ENCODE results near the gene HRH2.

DNA sequence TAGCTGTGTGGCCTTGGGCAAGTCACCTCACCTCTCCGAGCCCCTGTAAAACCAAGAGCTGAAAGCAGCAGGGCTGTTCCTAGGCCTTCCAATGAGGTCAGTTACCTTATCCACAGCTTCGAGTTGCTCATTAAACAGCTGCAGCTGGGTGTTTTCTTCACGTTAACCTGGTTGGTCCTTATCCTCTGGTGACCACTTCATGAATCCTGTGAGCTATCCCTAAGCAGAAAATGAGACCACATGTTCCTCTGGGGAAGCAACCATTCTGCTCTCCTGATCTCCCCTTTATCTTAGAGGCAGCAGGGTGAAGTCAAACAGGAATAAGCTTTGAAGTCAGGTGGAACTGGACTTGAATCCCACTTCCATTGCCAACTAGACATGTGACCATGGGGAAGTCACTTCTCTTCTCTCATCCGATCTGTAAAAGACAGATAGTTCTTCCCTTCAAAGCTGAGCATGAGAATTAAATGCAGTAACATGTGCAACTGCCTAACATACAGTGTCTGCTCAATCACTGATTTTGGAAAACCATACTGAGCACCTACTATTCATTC, 111.5 kb upstream of the BOD1 start:
CAGE:
- cytosol, long polyA minus RNA = no peak
- cytosol, long polyA plus RNA = no peak
- long polyA plus RNA = no peak
- nucleus, long polyA minus RNA = no peak
- nucleus, long polyA plus RNA = no peak

DNA sequence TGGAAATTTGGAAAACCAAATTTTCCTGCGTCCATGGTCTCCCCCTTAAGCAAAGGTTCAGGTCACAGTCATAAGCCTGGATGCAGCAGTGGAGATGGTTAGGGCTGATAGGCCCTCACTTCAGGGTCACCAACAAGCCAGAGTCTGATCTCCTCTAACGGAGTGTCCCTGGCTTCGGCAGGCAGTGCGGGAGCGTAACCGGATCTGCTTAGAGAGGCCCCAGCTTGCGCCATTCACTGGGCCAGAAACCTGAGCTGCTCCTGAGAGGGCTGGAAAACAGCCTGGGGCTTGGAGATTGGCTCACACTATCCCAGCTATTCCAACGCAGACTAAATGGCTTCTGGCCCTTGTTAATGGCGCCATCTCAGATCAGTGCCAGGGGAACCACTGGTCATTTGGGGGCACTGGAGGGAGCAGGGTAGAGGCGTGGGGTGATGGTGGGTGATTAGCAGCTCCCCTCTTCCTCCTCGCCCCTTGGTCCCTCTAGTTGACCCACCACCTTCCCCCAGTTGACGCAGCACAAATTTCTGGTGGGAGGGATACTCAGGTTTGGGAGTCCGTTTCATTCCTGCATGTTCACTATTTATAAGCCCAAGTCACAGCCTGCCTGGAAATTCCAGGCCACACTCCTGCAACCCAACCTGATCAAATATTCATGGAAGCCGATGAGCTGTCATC, 134.7 kb upstream of the CPEB4 start:
CAGE:
- cytosol, long polyA minus RNA = no peak
- cytosol, long polyA plus RNA = no peak
- long polyA plus RNA = no peak
- nucleus, long polyA minus RNA = no peak
- nucleus, long polyA plus RNA = no peak

DNA sequence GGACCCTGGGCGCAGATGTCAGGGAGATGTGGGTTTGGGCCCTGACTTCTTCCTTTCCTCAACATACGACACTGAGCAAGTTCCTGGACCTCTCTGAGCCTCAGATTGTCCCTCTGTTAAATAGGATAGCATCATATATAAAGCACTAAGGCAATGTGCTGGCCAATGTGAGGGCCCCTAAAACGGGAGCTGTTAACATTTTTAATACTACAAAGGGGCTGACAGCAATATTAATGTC, 120.9 kb upstream of the CPEB4 start:
CAGE:
- cytosol, long polyA minus RNA = no peak
- cytosol, long polyA plus RNA = no peak
- long polyA plus RNA = no peak
- nucleus, long polyA minus RNA = no peak
- nucleus, long polyA plus RNA = no peak

CAGE:
- cytosol, long polyA minus RNA = no peak
- cytosol, long polyA plus RNA = no peak
- long polyA plus RNA = no peak
- nucleus, long polyA minus RNA = no peak
- nucleus, long polyA plus RNA = no peak
Observed at GRCh38 chr5:173855440-173856110, 32.6 kb upstream of the CPEB4 start.

DNA sequence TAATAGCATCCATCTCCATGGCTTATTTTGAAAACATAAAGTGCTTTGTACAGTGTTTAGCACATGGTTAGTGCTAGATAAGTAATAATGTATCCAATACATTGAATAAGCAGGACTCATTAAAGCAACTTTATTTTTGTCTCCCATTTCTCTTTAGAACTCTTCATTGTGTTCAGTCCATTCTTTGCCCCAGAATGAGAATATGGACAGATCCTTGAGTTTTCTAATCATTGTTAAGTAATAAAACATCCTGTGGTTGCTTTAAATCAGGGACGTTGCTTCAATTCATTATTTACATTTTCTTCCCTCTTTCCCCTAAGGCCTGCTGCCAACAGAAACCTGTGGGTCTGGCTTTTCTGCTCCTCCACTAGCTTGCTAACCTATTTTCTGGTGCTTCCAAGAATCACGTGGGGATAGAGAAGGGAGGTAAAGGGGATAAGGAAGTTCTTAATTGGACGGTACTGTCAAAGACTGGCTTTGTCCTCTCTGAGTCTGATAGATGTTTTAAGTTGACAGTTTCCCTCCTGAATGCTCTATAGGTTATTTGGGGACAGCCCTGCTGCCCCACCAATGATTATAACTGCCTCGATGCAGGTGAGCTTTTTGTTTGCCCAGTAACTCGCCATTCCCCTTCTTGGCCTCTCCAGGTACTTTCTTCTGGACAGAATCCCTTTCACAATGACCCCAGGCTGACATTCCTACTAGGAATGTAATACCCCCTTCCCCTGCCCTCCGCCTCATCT, 20.1 kb upstream of the CPEB4 start:
CAGE:
- cytosol, long polyA minus RNA = no peak
- cytosol, long polyA plus RNA = no peak
- long polyA plus RNA = no peak
- nucleus, long polyA minus RNA = no peak
- nucleus, long polyA plus RNA = no peak

GRCh38 chr5:173878114-173878626, 10.0 kb upstream of the CPEB4 start:
CAGE:
- cytosol, long polyA minus RNA = no peak
- cytosol, long polyA plus RNA = no peak
- long polyA plus RNA = no peak
- nucleus, long polyA minus RNA = no peak
- nucleus, long polyA plus RNA = no peak

DNA sequence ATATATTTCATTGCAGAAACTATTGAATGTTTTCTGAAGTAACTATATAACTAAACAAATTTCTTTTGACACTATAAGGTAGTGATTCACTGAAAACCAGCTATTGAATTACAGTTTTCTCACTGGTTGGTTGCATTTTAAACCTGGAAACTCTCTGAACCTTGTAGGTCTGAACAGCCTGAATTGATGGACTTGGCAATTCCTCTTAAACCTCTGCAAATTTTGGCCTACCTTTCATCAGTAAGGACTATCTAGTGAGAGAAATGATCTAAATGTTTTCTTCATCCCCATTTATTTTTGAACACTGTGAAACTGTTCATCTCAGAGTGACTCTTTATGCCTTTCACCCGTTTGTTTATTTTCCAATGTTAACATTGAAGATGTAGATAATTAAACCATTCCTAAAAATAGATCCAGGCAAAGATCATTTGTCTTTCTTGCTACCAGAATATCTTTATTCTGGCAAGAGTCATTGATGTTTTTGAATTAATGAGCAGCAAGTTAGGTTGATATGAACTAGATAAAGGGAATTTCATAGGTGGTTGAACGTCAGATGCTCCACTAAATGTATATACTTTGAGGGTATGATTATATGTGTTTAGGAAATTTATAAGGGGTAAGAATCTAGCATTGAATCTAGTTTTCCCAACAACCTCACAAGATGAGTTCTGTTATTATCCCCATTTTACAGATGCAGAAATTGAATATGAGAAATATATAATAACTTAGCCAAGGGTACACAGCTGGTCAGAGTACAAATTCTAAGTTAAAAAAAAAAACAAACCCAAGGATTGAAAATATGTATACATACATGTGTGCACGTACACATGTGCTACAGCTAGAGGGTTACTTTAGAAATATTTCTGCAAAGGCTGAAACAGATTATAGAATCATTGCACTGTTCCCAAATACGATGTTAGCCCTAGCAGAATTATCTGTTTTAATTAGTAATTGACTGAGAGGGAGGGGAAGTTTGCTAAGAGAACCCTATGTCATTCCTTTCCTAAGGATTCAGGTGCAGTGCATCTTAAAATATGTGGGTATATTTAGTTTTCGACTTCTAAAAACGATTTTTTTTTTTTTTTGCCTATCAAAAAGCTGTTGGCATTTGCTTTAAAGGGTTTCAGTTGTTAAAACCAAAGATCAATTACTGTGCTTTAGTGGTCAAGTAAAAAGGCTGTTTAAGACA, 3.5 kb downstream of the CPEB4 start:
CAGE:
- cytosol, long polyA minus RNA = no peak
- cytosol, long polyA plus RNA = no peak
- long polyA plus RNA = no peak
- nucleus, long polyA minus RNA = no peak
- nucleus, long polyA plus RNA = no peak

DNA sequence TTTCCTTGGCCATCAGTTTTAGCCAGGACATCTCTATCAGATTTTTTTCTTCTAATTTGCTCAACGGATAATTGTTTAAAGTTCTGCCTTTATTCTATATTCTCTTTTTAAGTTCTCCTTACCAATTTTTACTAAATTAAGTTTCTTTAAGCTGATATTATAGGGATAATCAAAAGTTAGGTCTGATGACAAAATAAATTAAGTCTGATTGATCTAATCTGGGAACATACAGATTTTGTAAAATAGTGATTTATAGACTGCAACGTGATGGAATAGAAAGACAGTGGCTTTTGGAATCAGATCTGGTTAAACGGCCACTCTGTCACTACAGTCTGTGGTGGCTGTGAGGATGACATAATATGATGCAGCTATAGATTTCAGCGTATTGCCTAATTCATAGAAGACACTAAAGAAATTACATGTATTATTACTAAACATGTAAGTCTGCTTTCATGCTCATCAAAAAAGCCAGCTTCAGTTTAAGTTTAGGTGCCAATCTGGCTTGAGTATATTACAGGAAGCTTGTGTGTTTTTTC, 25.5 kb downstream of the CPEB4 start:
CAGE:
- cytosol, long polyA minus RNA = no peak
- cytosol, long polyA plus RNA = no peak
- long polyA plus RNA = no peak
- nucleus, long polyA minus RNA = no peak
- nucleus, long polyA plus RNA = no peak

GRCh38 chr5:173928232-173928707, 40.1 kb downstream of the CPEB4 start:
CAGE:
- cytosol, long polyA minus RNA = no peak
- cytosol, long polyA plus RNA = no peak
- long polyA plus RNA = no peak
- nucleus, long polyA minus RNA = no peak
- nucleus, long polyA plus RNA = no peak

DNA sequence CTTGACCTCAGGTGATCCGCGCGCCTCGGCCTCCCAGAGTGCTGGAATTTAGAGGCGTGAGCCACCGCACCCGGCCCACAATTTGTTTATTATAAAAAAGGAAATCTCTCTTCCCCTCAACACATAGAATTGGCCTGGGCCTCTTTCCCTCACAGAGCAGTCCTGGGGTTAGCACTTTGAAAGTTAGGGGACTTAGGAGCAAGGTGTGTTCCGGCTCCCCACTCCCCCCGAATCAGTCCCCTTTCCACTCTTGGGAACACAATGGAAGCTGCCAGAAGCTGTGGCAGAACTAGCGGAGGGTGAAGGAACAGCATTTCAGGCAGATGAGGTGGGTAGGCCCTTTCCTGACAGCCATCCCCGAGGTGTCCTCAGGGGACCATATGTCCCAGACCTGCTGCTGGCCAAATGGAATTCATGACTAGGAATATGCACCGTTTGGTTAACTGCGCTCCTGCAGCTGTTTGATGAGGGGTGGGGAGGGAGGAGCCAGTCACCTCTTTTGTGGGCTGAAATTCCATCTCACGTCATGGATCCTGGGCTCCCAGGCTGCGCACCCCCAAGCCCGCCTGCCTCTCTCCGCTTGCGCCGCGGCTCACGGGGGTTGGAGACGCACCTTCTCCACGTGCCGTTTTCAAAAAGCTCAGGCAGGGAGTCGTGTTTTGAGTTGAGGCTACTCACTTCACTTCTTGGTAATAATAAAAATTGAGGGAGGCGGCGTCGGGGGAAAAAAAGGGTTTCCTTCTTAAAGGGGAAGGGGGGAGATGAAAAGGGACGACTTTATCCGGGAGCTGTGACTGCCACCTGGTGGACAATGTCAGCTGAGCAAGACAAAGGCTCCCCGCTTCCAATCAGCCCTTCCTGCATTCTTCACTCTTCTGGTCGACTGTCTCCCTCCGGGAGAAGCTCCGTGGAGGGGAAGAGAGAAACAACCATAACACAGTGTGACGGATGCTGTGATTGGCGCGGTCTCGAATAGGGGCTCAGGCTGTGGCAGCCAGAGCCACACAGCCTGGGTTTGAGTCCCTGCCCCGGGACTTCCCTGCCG, 16.1 kb upstream of the C5orf47 start:
CAGE:
- cytosol, long polyA minus RNA = no peak
- cytosol, long polyA plus RNA = no peak
- long polyA plus RNA = no peak
- nucleus, long polyA minus RNA = no peak
- nucleus, long polyA plus RNA = no peak

DNA sequence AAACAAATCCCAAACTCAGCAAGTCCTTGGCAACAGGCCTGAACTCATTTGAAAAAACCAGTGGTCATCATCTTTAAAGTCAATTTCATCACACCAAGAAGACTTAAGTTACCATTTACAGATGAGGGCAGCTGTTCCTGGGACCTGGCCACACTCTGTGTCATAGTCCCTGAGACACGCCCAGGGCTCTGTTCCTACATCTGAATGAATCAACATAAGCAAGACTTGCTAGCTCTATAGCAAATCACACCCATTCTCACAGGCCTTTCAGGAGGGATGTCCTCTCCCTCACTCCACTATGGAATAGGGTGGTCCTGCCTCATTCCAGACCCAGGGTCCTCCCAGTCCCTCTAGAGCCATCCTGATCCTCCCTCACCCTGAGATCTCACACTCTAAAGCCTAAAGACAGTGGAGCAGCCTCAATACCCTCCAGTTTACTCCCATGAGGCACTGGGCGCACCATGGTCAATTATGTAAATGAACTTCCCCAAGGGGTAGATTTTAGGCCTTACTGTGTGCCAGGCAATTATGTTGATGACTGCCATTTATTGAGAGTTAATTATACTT, 142.9 kb downstream of the NSG2 start:
CAGE:
- cytosol, long polyA minus RNA = no peak
- cytosol, long polyA plus RNA = no peak
- long polyA plus RNA = no peak
- nucleus, long polyA minus RNA = no peak
- nucleus, long polyA plus RNA = no peak

CAGE:
- cytosol, long polyA minus RNA = no peak
- cytosol, long polyA plus RNA = no peak
- long polyA plus RNA = no peak
- nucleus, long polyA minus RNA = no peak
- nucleus, long polyA plus RNA = no peak
Observed at GRCh38 chr5:174336007-174336429, 290.5 kb downstream of the NSG2 start.

DNA sequence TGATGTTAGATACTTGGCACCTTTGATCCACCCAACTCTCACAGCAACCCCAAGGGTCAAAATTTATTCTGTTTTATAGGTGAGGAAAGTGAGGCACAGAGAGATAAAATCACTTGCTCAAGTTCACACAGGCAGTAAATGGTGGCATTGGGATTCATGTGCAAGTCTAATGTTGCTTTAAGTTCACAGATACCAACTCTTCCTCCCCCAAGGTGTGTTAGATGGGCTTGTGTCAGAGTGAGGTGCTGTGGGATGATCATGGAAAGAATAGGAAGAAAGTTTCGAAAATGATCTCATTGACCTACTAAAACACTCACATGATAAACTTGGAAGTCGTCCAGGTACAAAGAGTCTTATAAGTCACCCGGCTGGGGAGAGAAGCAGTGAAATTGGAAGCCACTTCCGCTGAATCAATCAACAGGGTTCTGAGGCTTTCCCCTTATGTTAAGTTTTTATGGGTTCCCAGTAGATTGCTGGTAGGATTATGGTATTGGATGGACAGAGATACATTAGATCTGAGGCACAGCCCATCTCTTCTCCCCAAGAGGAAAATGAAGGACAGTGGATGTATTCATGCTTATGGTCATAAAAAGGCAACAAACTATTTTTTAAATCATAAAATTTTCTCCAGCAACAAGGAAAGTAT, 218.8 kb upstream of the MSX2 start:
CAGE:
- cytosol, long polyA minus RNA = no peak
- cytosol, long polyA plus RNA = no peak
- long polyA plus RNA = no peak
- nucleus, long polyA minus RNA = no peak
- nucleus, long polyA plus RNA = no peak

GRCh38 chr5:174636122-174636588, 88.2 kb upstream of the MSX2 start:
CAGE:
- cytosol, long polyA minus RNA = no peak
- cytosol, long polyA plus RNA = no peak
- long polyA plus RNA = no peak
- nucleus, long polyA minus RNA = no peak
- nucleus, long polyA plus RNA = no peak

DNA sequence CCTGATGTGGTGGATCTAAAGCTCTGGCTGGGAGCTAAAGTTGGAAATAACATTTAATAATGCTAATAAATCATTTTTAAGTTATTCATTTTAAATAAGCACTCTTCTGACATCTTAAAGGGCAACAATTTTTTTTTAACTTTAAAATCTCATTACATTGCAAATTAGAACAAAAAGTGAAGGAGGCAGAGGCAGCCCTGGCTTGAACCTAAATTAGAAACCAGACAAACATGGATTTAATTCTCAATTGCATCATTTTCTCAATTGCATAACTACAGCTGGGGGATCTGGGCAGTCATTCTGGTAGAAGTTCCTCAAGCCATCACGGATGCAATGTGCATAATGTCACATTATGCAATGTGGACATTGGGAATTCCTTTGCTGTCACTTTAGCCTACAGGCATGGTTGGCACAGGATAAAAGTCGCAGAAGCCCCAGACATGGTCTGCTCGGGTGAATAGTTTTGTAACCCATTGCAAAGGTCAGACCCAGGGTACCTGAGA, 290.5 kb downstream of the MSX2 start:
CAGE:
- cytosol, long polyA minus RNA = no peak
- cytosol, long polyA plus RNA = no peak
- long polyA plus RNA = no peak
- nucleus, long polyA minus RNA = no peak
- nucleus, long polyA plus RNA = no peak

DNA sequence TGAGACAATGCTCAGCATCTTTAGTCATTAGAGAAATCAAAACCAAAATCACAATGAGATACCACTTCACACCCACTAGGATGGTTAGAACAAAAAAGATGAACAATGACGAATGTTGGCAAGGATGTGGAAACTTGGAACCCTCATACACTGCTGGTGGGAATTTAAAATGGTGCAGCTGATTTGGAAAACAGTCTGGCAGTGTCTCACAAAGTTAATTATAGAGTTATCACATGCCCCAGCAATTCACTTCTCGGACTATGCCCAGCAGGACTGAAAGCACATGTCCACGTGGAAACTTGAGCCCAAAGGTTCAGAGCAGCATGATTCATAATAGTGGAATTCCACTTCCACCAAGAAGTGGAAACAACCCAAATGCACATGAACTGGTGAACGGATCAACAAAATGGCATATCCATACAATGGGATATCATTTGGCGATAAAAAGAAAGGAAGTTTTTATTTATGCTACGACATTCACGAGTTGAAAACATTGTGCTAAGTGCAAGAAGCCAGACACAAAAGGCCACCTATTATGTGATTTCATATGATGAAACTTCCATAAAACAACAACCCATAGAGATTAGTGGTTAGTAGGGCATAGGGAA, 84.9 kb upstream of the HRH2 start:
CAGE:
- cytosol, long polyA minus RNA = no peak
- cytosol, long polyA plus RNA = no peak
- long polyA plus RNA = no peak
- nucleus, long polyA minus RNA = no peak
- nucleus, long polyA plus RNA = no peak

DNA sequence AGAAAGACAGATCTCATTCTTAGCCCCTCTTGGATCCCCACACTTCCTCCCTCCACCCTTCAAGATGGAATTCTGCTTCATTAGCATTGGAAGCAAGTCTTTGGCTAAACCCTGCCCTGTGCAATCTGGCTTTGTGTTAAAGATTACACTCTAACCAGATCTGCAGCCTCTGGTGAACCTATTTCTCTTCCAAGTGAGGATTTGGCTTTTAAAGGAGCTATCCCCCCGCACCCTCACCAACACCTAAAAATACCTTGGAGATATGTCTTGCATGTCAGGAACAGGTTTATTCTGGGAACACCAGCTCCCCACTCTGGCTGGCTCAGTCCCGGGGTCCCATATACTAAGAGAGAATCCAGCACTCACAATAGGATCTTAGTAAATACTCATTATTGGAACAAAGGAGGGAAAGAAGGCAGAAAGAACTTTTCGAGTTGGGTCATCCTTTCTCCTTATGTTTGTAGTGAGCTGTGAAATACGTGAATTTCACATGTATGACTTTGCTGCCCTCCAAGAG, 53.8 kb upstream of the HRH2 start:
CAGE:
- cytosol, long polyA minus RNA = no peak
- cytosol, long polyA plus RNA = no peak
- long polyA plus RNA = no peak
- nucleus, long polyA minus RNA = no peak
- nucleus, long polyA plus RNA = no peak

DNA sequence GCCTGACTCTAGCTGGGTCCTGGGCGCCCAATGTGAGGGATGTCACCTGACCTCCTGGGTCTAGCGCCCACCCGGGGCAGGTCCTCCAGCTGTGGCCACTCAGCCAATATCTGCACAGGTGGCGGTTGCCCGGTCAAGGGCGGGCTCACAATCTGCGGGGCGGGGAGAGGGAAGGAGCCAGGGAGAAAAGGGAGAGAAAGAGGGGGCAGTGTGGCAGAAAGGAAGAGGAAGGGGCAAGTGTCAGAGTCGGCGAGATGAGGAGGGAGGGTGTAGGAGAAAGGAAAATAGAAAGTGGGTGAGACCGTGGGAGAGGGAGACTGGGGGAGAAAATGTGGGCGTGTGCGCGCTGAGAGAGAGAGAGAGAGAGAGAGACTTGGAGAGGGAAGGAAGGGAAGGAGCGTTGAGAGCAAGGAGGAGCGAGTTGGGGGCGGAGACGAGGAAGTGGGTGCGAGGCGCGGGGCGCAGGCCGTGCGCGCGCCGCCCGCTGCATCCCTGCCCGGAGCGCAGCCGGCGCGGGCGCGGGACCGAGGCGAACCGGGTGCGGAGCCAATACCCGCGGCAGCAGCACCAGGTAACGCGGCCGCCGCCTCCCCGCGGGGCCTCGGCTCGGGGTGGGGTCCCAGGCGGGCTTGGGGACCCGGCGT, at the start of gene HRH2:
HRH2 (plus strand) TSS at position 487 of the 644 bp plus-strand sequence.
CAGE:
- cytosol, long polyA minus RNA = no peak
- cytosol, long polyA plus RNA = no peak
- long polyA plus RNA = no peak
- nucleus, long polyA minus RNA = no peak
- nucleus, long polyA plus RNA = no peak

DNA sequence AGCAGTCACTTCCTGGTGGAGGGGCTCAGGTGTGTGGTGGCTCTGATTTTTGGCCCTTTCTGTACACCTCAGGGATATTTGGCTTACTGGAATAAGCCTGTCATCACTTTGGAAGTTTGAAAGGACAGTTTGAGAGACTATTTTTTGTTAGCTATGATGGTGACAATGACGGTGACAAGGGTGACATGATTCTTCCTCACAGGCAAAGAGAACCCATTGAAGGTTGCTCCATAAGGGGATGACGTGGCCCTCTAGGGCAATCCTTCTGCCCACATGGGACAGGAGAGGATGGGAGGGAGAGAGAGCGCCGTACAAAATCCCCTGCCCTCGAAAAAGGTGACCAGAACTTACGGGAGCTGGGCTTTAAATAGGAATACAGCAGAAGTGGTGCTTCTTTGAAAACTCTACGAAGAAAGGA, 22.6 kb downstream of the HRH2 start:
CAGE:
- cytosol, long polyA minus RNA = no peak
- cytosol, long polyA plus RNA = no peak
- long polyA plus RNA = no peak
- nucleus, long polyA minus RNA = no peak
- nucleus, long polyA plus RNA = no peak

GRCh38 chr5:175796829-175797478, 74.4 kb upstream of the CPLX2 start:
CAGE:
- cytosol, long polyA minus RNA = no peak
- cytosol, long polyA plus RNA = no peak
- long polyA plus RNA = no peak
- nucleus, long polyA minus RNA = no peak
- nucleus, long polyA plus RNA = no peak